Body of pancreas (tissue), 2 donors: ENCODE results near the genes TTC4, PARS2 and USP24.

GRCh38 chr1:54280289-54281171 is 80.6 kb downstream of the MRPL37 start:
- PRO-cap: no peak
- RAMPAGE, long total RNA, 2 experiments: no peak in any of the 2 experiments

DNA sequence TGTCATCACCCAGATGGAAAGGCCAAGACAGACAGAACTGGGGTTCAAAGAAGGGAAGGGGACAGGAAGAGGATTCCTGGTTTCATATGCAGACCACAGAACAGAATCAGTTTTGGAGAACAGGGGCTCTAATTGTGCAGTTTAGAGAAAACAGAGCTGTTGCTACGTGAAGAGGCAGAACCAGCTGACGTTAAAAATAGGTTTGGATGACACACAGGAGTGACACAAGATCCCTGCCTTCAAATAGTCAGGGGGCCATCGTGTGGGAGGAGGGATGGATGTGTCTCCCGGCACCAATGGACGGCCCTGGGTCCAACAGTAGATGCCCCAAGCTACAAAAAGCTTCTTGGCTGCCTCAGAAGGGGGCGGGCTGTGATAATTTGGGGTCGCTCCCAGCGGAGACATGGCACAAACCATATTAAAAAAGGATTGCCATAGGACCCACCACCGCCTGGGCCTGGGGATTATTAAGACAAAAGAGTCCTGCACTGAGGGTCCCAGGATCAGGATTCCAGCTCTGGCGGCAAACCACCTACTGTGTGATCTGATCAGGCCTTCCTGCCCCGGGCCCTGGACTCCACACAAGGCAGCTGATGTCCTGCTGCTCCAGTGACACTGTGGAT is 87.9 kb downstream of the MRPL37 start:
- PRO-cap: no peak
- RAMPAGE, long total RNA, 2 experiments: no peak in any of the 2 experiments

GRCh38 chr1:54323230-54323865 is 123.4 kb downstream of the MRPL37 start:
- PRO-cap: no peak
- RAMPAGE, long total RNA, 2 experiments: no peak in any of the 2 experiments

- PRO-cap: bidirectional peak, plus-strand start at chr1:54356548, minus-strand start at chr1:54356516
- RAMPAGE, long total RNA, 2 experiments: no peak in any of the 2 experiments
Measured at GRCh38 chr1:54356127-54357382, 156.6 kb downstream of the MRPL37 start.

- PRO-cap: no peak
- RAMPAGE, long total RNA, 2 experiments: no peak in any of the 2 experiments
Measured at GRCh38 chr1:54362125-54362699, 162.2 kb downstream of the MRPL37 start.

- PRO-cap: no peak
- RAMPAGE, long total RNA, 2 experiments: no peak in any of the 2 experiments
Measured at GRCh38 chr1:54362857-54363286, 162.9 kb downstream of the MRPL37 start.

GRCh38 chr1:54376394-54377731 is 171.2 kb upstream of the ACOT11 start:
- PRO-cap: no peak
- RAMPAGE, long total RNA, 2 experiments: start-site peak on the minus strand in 1 of 2 experiments, at chr1:54376169-54376950 at its widest, 6 reads per replicate

GRCh38 chr1:54475333-54475910 is 72.6 kb upstream of the ACOT11 start:
- PRO-cap: no peak
- RAMPAGE, long total RNA, 2 experiments: no peak in any of the 2 experiments

GRCh38 chr1:54487361-54488785 is 60.2 kb upstream of the ACOT11 start:
- PRO-cap: bidirectional peak, plus-strand start at chr1:54488534, minus-strand start at chr1:54488339
- RAMPAGE, long total RNA, 2 experiments: no peak in any of the 2 experiments

GRCh38 chr1:54499212-54499832 is 48.7 kb upstream of the ACOT11 start:
- PRO-cap: unidirectional peak, plus-strand start at chr1:54499632
- RAMPAGE, long total RNA, 2 experiments: no peak in any of the 2 experiments

DNA sequence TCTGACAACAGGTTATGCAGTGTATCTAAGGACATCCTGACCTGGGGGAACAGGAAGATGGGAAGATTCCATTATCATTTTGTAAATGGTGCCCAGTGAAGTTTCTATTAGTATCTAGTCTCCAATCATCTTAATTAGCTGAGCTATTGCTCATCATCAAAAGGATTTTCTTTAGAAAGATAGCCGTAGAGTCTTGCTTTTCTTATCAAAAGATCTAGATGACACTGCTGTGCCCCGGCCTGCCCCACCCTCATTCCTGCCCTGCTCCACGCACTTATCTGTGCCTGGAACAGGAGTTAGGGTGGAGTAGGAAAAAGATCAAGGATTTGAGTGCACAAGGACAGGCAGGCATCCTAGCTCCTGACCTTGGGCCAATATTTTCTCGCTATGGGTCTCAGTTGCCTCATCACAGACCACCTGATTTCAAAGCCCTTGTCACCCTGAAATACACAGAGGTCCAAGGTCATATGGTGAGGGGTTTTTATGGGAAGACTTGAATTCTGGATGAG is 456 bp upstream of the MROH7 start:
- PRO-cap: no peak
- RAMPAGE, long total RNA, 2 experiments: no peak in any of the 2 experiments

DNA sequence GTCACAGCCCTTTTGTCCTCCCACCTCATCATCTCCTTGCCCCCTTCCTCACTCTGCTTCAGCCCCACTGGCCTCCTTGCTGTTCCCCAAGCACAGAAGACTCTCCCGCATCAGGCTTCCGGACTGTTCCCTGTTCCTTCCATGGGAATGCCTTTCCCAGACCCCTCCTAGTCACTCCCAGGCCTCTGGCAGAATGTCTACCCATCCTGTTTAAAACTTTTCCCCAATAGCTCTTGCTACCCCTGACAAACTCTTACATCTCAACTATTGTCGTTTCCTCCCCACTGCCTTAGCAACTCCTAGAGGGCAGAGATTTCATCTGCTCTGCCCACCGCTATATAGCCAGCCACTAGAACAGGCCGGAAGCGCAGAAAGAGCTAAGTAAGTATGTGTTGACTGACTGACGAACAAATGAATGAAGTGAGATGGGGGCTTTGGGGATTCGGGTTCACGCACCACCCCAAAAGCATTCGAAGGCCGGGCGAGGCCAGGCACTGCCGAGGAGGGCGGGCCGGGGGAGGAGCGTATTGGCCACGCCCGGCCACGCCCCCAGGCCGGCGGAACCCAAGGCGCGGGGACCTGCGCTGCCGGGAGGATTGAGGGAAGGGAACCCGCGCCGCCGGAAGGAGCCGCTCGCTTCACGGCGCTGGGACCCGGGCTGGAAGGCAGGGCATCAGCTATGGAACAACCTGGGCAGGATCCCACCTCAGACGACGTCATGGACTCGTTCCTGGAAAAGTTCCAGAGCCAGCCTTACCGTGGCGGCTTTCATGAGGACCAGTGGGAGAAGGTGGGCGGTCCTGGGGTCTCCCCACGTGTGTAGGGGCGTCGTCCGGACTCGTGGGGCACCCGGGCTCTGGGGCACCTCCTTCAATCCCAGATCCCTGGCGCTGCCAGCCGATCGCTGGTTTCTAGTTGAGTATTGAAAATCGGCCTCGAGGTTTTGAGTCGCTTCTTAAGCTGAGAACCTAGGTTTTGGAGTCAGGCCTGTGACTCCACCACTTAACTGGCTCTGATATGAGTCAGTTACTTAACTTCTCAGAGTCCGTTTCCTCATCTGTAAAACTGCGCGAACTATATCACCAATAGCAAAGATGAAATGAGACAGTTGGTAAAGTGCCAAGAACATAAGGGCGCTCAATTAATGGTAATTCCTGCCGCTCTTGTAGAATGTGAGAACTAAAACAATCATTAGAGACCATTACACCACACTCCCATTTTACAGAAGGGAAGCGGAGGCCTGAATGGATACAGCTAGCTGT is at the start of gene TTC4:
TTC4 (plus strand) TSS at position 632 of the 1,262 bp plus-strand sequence.
- PRO-cap: bidirectional peak, plus-strand start at position 595 of the sequence, minus-strand start at position 468 of the sequence
- RAMPAGE, long total RNA, 2 experiments: start-site peak on the plus strand in 2 of 2 experiments, centred at positions 648 to 653 of the sequence, 58 to 158 reads per replicate

DNA sequence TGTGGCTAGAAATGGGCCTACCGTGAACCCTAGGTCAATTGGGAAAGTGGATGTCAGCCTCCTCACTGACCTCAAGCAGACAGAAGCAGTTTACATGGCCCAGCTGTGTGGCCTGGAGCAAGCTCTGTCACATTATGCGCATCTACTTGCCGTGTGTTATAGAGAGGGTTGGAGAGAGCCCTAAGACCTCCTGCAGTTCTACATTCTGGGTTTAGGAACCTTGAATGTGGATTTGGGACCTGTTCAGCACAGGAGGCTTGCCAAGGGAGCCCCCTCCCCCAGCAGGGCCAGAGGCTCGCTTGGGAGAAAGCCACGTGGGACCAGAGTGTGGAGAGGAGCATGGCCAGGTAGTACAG is 20.7 kb downstream of the PARS2 start:
- PRO-cap: no peak
- RAMPAGE, long total RNA, 2 experiments: no peak in any of the 2 experiments

DNA sequence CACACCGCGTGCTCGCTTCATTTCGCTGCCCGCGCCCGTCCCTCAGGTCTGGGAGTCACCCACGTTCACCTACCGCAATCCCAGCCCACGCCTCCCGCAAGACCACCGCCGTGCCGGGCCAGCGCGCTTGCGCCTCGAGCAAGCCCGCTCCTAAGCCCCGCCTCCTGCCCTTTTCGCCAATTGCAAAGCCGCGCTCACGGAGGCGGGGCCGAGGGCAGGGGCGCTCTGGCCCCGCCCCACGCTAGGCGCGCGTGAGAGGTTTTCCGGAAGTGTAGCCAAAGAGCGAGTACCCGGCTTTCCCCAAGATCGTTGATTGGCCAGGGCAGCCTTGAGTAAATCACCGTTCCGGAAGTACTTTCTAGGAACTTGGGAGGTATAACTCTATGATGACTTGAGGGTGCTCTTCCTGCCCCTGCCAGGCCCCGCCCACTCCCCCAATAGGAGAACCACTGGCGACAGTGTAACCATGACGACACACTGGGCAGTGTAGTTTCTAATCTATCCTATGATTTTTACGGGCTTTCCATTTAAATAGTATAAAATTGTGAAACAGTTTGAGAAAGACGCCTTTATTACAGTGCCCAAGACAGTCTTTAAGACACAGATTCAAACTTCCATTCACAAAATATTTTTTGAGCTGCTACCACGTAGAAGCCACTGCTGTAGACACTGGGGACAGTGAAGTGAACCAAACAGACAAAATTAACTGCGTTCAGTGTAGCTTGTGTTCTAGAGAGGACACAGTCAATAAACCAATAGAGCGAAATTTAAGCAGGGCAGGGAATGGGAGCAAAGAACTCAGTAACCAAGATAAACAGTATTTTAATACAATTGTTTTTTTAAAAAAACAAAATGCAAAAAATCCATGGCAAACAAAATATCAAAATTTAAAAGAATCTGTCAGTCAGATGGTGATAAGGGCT is at the start of gene PARS2:
PARS2 (minus strand) TSS at position 136 of the 923 bp plus-strand sequence.
- PRO-cap: unidirectional peak, minus-strand start at position 42 of the sequence; unidirectional peak, minus-strand start at position 136 of the sequence
- RAMPAGE, long total RNA, 2 experiments: start-site peak on the minus strand in 2 of 2 experiments, centred at positions 134 to 149 of the sequence, 18 to 25 reads per replicate

GRCh38 chr1:54803907-54804561 is 1.8 kb upstream of the LEXM start:
- PRO-cap: no peak
- RAMPAGE, long total RNA, 2 experiments: no peak in any of the 2 experiments

DNA sequence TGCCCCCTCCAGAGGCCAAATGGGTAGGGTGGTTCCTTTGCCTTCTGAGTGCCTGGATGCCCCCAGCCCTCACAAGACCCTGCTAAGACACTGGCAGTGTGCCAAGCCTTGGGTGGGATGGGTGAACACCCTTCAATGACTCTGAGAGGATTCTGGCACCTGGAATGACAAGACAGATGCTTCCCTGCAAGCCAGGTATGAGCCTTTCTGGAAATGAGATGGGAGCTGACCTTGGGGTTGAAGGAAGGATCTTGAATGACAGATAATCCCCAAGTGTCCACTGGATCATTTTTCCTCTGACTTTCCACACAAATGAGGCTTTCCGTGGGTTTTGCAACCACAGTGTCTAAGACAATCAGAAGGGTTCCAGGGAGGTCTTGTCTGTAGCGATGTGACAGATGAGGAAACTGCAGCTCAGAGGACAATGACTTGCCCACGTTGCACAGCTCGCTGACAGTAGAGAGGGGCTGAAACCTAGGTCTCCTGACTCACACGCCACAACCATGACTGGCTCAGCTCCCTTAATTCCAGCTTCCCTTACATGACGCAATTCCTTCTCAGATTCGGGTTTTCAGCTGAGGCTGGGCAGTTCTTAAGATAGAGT is 36.5 kb downstream of the DHCR24 start:
- PRO-cap: no peak
- RAMPAGE, long total RNA, 2 experiments: no peak in any of the 2 experiments

GRCh38 chr1:54875651-54876294 is 11.2 kb downstream of the DHCR24 start:
- PRO-cap: no peak
- RAMPAGE, long total RNA, 2 experiments: no peak in any of the 2 experiments

DNA sequence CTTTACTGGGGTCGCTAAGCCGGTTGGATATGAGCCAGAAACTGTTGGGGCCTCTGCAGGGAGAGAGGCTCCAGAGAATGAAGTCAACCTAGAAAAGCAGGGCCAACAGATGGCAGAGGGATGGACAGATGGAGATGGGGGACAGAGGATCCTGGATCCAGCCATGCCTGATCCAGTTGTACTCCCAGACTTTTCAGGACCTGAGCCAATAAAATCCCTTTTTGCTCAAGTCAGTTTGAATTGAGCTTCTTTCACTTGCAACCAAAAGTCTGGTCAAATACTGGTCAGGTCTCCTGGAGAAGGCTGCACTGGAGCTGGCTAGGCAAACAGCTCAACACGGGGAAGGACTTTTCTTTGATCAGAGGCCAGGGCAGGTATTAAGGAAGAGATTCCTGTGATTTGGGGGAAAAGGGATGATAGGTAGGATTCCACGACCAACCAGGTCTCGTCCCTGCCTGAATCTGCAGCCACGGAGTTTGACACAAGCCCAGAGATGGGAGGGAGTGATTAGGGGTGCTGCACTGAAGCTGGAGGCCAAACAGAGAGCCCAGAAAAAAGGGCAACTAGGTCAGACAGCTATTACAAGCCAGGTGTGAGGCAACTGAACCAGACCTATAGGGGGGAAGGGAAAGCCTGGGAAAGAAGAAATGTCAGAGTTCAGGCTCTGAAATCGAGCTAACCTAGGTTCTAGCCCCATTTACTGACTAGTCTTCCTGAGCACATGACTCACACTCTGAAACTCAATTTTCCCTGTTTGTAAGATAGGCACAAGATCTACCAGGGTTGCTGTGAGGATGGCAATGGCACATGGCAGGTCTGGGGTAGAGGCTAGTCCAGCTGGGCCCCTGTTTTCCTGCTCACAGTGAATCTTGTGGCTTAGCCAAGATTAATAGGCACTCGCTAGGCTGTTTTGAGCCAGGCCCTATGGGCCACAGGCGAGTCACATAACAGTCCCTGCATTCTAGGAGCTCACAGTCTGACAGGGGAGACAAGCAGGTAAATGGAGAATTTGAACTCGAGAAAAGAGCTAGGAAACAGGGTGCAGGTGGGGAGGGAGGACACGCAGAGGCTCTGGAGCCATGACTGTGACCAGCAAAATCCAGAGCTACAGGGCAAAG is 1.8 kb downstream of the DHCR24 start:
- PRO-cap: no peak
- RAMPAGE, long total RNA, 2 experiments: no peak in any of the 2 experiments

DNA sequence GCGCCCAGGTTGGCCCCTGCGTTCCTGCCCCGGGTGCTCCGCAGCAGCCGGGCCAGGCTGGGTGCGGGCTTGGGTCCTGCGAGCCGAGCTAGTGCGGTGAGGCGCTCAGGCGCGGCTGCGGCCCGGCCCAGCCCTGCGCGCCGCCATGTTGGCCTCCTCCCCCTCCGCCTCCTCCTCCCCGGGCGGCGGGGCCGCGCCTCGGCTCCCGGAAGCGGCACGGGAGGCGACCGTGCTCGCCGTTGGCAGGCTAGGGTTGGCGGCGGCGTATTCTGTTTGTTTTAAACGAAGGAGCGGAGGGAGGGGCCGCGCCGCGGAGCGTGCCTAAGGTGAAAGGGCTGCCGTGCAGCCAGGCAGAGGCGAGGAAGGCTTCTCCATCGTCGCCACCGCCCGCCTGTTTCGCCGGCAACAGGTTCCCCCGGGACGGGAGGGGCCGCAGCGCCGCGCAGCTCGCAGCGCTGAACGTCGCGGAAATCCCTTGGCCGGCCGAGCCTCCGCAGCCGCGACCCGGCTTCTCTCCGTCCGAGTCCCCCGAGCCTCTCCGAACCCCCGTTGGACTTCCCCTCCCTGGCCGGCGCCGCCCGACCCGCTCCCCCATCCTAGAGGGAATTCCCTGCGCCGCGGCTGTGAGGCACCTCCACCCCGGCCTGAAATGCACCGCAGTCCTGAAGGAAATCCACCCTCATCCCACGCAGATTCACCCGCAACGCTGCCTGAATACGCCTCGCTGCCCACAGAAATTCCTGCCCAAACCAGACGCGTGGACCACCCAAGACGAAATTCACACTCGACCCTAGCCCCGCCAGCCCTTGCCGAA is at the start of gene USP24:
USP24 (minus strand) TSS at position 158 of the 814 bp plus-strand sequence.
- PRO-cap: bidirectional peak, plus-strand start at position 281 of the sequence, minus-strand start at position 147 of the sequence; bidirectional peak, plus-strand start at position 657 of the sequence, minus-strand start at position 664 of the sequence
- RAMPAGE, long total RNA, 2 experiments: no peak in any of the 2 experiments

- PRO-cap: no peak
- RAMPAGE, long total RNA, 2 experiments: no peak in any of the 2 experiments
Measured at GRCh38 chr1:56080967-56081748, 498.2 kb downstream of the PLPP3 start.